Colonic mucosa (tissue), 1 donor: ENCODE data around the genes RECQL and SOX5.

DNA sequence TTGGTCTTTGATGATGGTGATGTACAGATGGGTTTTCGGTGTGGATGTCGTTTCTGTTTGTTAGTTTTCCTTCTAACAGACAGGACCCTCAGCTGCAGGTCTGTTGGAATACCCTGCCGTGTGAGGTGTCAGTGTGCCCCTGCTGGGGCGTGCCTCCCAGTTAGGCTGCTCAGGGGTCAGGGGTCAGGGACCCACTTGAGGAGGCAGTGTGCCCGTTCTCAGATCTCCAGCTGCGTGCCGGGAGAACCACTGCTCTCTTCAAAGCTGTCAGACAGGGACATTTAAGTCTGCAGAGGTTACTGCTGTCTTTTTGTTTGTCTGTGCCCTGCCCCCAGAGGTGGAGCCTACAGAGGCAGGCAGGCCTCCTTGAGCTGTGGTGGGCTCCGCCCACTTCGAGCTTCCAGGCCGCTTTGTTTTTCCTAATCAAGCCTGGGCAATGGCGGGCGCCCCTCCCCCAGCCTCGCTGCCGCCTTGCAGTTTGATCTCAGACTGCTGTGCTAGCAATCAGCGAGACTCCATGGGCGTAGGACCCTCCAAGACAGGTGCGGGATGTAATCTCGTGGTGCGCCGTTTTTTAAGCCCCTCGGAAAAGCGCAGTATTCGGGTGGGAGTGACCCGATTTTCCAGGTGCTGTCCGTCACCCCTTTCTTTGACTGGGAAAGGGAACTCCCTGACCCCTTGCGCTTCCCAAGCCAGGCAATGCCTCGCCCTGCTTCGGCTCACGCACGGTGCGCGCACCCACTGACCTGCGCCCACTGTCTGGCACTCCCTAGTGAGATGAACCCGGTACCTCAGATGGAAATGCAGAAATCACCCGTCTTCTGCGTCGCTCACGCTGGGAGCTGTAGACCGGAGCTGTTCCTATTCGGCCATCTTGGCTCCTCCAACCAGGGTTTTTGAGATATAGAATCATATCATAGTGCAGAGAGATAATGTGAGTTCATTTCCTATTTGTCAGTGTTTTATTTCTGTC lies 83.5 kb downstream of the SLCO1B1 start:
- PRO-cap: no peak

- PRO-cap: bidirectional peak, plus-strand start at chr12:21501380, minus-strand start at chr12:21501287; bidirectional peak, plus-strand start at chr12:21501789, minus-strand start at chr12:21501595
Measured at GRCh38 chr12:21500929-21501730, at the start of gene RECQL. Gene RECQL, minus strand, starts transcription at chr12:21501635.

DNA sequence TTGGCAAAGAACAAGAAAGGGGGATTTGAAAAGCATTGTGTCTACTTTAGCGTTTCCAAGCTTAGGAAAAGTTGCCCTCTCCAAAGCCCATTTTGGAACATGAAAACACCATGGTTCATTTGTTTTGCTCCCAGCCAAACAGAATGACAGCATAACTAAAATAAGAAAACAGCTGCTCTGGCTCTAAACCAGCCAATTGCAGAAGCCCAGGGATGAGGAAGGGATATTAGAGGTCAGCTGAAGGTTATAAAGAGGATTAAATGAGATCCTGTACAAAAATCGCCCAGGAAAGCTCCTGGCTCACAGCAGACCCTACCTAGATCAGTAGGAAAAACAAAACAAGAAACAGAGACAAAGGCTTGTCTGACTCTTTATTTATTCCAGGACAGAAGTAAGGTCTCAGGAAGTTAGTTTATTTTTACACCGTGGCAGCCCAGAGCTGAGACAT lies 25.8 kb downstream of the SPX start:
- PRO-cap: no peak

DNA sequence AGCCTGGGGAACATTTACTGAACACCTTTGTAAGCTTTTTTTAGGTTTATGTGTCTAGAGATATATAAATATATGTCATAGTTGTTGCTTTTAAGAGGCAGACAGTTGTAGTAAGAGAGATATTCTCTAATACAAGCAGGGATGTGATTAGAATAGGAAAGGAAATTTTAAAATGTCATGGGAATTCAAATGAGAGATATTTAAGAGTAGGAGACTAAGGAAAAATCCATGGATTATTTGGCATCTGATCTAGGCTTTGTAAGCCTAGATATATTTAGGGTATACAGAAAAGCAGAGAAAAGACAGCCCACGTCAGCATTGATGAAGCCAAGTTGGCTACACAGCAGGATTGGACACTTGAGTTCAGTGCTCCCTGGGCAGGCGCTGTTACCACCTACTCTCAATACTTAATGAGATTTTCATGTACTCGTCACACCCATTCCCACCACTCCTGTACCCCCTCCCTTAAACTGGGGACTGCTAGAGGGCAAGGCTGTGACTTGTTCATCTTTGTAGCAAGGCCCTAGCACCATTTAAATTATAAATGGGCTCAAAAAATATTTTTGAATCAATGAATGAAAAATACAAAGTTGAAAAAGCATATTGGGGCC lies 1.7 kb upstream of the KCNJ8 start:
- PRO-cap: no peak

DNA sequence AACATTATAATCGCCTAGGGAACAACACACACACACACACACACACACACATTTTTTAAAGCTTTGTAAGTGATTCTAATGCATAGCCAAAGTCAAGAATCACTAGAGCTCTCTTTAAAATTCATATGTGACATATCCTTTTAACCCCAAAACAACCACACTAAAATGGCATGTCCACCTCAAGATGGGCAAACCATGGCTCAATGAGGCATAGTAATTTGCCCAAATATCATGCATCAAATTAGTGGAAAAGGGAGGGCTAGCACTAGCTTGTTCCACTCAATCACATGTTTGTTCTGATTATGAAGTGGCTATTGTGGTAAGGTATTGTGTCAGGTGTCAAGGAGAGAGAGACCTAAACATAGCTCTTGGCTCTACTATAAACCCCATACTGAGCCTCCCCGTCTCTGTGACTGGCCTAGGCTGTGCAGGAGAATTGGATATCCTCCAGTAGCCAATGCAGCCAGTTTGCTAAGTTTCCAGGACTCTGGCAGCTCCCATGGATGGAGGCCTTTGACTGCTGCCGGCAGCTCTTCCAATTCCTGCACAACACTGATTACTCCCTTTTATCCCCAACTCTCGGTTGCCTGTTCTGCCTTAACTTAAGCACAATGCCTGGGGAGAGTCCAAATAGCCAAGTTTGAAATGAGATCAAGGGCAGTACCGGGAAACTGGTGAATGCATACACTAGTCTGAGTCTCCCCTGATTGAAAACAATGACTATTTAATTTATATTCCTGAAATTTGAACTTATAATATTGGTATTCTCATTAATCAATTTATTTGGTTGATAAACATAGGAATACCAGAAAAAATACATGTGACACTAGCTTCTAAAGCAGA lies 59.3 kb downstream of the ABCC9 start:
- PRO-cap: no peak

DNA sequence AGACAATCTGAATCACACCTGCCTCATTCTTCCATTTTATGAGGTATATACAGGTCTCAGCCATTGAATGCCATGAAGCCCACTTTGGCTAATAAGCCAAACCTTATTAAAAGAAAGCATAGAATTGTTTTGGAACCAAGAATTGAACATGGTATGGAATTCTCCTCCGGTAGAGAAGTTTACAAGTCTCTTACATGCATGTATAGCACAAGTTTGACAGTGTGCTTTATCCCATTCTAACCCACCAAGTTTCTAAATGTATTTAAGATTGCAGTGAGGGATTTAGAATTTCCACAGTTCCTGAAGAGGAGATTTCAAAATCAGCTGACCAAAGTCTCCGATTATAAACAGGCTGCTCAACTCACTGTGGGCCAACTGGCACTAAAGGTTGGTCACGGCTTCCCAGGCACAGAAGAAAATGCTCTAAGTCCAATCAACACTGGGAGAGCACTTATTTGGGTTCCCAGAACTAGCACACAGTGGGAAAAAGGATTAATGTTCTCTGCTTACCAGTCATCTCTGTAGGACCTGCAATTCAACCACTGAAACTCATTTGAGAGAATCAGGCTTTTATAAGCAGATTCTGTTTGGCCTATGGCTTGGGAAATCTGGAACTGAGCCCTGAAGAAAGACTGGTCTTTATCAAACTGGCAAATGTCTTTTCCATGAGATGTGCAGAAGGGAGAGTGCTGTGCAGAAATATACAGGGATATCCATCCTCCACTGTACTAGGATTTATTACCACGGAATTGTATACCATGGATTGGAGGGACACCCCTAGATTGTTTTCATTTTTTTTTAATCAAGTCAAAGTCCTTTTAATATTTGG lies 49.5 kb downstream of the ABCC9 start:
- PRO-cap: no peak

DNA sequence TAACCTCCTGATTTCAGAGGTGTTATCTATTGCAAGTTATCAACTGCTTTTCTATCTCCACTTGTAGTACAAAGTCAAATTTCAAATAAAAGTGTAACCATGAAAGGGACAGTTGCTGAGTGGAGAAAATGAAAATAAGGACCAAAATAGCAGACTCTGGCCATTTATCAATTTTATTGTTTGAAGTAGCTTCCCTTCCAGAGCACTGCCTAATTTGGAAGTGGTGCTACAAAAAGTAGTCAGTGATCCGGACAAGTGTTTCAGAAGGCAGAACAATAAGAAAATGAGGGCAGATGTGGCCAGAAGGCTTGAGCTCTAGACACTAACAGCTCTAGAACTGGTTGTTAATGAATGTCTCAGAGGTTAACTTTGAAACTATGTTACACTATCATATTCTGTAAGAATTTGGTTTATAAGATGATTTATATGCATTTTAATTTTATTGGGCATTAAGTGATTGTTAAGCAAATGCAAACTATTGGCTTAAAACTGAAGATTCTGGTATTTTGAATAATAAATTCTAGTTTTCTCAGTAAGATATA lies 48.9 kb downstream of the ABCC9 start:
- PRO-cap: no peak

- PRO-cap: no peak
Measured at GRCh38 chr12:21894413-21895541, 46.4 kb downstream of the ABCC9 start.

DNA sequence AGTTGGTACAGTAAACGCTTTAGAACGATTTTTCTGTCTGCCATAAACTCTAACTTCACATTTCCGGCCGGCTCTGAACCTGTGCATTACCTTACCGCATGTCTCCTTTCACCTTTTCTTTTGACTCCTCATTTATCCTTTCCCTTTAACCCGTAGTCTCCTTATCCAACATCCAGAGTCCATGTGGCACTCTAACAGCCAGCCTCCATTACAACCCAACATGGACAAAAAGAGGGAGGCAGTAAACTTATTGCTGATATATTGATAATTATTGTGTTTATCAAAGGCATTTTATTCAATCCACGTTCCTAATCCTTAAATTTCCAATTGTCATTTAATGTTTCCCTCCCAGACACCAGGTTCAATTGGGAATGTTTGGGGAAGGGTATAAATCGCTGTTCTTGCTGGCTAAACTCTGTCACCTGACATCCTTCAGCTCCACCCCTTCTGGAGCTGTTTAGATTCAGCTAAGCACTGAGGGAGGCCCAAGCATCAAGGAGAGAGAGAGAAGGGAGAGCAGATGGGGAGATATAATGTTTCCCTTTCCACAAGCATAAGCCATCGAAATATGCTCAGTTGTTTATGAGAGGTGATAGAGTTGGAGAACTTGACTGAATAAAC lies 2.0 kb downstream of the ABCC9 start:
- PRO-cap: bidirectional peak, plus-strand start at position 495 of the sequence, minus-strand start at position 363 of the sequence

DNA sequence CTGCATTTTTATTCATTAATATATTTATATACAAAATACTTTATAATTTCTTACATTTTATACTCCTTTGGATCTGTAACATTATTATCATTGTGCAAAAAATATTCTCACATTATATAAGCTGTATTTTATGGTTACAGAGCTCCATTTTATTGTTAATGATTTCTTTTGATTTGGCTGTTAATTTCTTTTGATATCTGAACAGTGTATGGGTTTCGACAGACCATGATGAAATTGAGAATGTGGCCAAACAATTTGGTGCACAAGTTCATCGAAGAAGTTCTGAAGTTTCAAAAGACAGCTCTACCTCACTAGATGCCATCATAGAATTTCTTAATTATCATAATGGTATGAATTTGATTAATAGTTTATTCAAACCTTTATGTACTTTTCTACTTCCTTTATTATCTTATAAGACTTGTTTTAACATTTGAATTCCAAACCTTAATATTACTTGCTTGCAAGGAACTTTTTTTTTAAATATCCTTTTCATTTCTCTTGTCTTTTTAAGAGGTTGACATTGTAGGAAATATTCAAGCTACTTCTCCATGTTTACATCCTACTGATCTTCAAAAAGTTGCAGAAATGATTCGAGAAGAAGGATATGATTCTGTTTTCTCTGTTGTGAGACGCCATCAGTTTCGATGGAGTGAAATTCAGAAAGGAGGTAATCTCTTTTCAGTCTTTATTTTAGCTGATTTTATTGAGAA lies 9.1 kb downstream of the CMAS start:
- PRO-cap: no peak

- PRO-cap: no peak
Measured at GRCh38 chr12:22254963-22255588, 79.4 kb downstream of the ST8SIA1 start.

DNA sequence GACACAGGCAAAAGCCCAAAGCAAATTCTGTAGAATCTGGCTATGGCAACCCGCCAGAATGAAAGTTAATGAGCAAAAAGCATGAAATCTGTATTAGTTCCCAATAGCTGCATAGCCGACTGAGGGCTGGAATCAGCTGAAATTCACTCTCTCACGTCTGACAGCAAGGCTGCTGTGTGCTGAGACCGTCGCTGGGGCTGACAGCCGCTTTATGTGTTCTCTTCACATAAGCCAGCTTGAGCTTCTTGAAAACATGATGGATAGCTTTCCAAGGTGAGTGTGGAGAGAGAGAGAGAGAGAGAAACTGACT lies 74.6 kb upstream of the ST8SIA1 start:
- PRO-cap: no peak

DNA sequence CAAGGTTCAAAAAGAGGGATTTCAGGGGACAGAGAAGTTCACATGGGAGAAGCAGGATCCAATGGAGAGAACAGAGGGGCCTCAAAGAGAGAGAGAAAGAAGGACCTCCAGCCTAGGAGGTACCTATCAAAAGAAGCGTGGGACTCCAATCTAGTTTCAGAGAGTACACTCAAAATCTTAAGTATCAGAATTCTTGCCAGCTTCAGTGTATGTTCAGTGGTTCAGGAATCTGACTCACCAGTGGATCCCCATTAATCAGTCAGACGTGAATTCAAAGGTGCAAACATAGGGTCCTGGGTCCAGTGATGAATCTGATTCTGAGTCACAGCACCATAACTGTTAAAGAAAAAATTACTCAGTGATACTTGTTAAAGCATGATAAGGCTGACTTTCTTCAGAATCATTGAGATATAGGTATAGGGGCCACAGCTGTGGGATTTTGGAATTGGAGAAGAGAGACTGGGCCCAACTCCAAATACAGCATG lies 33.2 kb downstream of the ETNK1 start:
- PRO-cap: no peak

GRCh38 chr12:22658643-22658965 lies 33.6 kb downstream of the ETNK1 start:
- PRO-cap: no peak

- PRO-cap: no peak
Measured at GRCh38 chr12:23949344-23950077, at the start of gene SOX5. Gene SOX5, minus strand, starts transcription at chr12:23949670.

DNA sequence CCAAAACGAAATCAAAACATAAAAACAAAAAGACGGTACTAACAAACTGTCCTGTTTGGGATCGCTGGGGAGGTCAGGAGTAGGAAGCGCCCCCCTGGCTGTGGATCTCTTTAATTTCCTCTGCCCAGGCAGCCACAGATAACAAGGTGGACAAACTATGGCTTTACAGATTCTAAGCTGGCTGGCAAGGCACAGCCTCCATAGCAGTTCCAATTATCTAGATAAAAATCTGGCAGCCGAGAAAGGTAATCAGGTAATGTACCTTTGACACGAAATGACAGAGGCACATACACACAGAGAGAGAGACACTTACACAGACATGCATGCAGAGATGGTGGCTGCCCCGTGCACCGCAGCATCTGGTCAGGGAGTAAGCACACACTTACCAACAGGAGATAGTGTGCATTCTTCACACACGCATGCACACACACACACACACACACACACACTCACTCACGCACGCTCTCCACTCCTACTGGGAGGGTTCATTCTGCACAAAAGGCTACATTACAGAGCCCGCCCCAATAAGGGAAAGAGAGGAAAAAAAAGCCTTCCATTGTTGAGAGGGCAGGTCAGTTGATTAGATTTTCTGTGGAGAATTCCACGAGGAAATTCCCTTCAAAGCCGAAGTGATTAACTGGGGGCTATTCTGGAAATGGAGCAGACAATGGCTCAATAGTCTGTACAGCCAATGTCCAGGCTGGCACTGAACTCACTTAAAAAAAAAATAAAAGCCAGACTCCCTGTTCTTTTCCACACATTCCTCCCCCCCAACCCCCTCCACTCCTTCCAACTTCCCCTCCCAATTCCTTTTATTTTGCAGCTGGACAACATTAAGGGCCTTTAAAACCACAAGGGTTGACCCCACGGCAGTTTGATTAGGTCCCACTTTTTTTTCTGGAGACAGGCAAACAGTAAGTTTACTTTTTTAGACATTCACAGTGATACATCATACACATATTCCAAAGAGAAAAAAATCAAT lies 1.4 kb upstream of the SOX5 start:
- PRO-cap: no peak

GRCh38 chr12:25065017-25065332 lies 12.5 kb downstream of the IRAG2 start:
- PRO-cap: no peak

DNA sequence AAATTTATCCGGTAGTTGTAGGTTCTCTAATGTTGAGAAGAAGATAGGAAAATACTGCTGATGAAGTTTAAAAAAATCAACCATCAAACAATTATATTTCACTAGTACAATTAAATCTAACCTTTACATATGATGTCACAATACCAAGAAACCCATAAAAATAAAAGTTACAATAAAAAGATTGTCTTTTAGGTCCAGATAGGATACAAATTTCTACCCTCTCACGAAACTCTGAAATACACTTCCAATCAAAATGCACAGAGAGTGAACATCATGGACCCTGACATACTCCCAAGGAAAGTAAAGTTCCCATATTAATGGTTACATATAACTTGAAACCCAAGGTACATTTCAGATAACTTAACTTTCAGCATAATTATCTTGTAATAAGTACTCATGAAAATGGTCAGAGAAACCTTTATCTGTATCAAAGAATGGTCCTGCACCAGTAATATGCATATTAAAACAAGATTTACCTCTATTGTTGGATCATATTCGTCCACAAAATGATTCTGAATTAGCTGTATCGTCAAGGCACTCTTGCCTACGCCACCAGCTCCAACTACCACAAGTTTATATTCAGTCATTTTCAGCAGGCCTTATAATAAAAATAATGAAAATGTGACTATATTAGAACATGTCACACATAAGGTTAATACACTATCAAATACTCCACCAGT lies 5.8 kb downstream of the KRAS start:
- PRO-cap: no peak

GRCh38 chr12:25249793-25250644 lies 710 bp downstream of the KRAS start:
- PRO-cap: bidirectional peak, plus-strand start at chr12:25250302, minus-strand start at chr12:25250022; bidirectional peak, plus-strand start at chr12:25250555, minus-strand start at chr12:25250501

DNA sequence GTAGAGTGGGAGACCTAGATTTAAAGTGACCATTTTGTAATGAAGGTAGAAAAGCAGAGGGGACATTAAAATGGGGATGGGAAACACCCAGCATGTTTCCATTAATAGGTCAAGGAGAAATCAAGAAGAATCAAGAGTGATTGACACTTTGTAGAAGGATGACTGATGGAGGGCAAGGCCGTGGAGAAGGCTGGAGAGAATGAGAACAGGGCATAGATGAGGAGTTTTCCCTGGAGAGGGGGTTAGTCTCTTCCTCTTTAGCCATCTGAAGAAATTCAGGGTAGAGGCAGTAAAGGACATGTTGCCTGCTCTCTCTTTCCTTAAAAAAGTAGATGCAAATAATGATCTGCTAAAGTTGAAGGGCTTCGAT lies 71.9 kb upstream of the KRAS start:
- PRO-cap: no peak